ENCODE results near the gene ATP7B.

DNA sequence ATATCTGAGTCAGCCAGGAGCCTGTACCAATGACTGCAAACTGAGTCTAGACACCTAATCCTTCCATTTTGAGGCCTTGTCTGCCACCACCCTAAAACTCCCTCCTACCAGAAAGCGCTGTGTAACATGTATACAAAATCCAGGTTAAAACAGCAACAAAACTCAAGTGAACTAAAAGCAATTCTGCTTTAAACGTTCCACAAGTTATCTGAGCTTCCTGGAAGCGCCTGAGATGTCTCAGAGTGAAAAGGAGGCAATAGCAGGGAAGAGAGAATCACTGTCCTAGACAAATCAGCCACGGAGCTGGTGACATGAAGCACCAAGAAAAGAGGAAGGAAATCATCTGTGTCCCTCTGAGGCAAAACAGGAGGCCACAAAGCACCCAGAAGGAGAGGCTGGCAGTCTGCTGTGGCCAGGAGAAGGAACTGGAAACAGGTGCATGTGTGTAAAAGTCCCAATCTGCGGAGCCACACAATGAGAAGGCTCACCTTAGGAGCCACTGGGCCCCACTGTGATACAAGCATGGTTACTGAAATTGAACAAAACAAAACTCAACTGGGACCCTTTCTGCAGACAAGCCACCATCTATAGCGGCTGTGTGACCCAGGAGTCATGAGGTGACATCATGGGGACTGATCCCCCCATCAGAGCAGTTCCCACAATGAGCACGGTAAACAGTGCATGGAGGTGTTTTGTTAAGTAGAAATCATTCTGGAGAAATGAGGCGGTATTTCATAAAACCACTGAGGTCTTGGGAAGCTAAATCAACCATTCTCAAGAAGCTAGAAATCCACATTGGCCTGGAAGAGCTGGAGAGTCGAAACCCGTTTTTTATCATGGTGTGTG lies 10.0 kb downstream of the DHRS12 start:
- PRO-cap, result no peak

DNA sequence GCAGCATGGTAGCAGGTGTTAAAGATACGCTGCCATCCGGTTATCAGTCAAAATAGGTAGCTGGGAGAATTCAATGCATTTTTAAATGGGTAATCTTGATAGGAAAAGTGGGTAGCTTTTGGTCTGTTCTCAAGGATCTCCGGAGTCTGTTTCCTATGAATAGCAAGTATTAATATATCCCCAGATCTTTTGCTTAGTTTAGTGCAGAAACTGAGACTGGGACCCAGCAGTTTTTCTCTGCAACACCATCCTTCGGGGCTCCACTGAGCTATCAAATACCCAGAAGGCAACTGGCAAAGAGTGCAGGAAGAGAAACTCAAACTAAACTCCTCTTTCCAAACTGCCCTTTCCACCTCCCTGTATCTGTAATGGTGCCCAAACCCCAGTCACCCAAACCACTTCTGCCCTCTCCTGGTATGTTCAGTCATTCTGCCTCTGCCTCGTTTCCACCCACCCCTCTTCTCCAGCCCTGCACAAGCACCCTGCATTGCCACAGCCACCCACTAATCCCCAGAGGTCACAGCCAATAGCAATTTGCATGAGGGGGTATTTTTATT lies 12.7 kb downstream of the TMEM272 start:
- PRO-cap, result no peak

DNA sequence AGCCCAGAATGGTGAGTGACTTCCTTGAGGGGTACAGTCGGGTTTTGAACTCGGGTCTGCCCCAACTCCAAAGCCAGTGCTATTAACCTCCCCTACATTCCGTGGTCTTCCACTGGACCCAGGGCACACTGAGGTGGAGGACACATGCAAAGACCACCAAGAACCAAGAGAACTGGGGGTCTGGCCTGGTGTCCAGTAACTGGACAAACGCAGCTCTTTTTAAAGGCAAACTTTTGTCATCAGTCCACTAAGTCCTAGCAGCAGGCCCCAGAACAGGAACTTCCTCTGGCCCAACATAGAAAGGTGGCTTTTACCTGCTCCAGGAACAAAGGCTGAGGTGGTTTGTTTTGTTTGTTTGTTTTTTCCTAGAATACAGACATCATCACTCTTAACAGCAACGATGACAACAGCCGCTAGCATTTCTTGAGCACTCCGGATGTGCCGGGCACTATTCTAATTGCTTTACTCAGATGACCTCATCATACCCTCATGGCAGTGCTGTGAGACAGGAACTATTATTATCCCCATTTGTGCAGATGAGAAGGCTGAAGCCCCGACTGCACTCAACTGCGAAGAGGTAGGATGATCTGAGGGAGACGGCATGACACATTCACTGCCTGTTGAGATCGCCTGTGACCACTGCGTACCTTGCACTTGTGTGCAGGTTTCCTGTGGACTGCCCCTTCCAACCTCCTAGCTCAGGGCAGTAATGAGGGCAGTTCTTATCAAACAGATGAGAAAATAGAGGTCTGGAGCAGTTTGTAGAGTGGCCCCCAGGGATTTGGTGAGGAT lies 66.4 kb downstream of the CCDC70 start:
- PRO-cap, result no peak

GRCh38 chr13:51995873-51996555 lies 15.2 kb downstream of the ATP7B start:
- PRO-cap, result no peak

DNA sequence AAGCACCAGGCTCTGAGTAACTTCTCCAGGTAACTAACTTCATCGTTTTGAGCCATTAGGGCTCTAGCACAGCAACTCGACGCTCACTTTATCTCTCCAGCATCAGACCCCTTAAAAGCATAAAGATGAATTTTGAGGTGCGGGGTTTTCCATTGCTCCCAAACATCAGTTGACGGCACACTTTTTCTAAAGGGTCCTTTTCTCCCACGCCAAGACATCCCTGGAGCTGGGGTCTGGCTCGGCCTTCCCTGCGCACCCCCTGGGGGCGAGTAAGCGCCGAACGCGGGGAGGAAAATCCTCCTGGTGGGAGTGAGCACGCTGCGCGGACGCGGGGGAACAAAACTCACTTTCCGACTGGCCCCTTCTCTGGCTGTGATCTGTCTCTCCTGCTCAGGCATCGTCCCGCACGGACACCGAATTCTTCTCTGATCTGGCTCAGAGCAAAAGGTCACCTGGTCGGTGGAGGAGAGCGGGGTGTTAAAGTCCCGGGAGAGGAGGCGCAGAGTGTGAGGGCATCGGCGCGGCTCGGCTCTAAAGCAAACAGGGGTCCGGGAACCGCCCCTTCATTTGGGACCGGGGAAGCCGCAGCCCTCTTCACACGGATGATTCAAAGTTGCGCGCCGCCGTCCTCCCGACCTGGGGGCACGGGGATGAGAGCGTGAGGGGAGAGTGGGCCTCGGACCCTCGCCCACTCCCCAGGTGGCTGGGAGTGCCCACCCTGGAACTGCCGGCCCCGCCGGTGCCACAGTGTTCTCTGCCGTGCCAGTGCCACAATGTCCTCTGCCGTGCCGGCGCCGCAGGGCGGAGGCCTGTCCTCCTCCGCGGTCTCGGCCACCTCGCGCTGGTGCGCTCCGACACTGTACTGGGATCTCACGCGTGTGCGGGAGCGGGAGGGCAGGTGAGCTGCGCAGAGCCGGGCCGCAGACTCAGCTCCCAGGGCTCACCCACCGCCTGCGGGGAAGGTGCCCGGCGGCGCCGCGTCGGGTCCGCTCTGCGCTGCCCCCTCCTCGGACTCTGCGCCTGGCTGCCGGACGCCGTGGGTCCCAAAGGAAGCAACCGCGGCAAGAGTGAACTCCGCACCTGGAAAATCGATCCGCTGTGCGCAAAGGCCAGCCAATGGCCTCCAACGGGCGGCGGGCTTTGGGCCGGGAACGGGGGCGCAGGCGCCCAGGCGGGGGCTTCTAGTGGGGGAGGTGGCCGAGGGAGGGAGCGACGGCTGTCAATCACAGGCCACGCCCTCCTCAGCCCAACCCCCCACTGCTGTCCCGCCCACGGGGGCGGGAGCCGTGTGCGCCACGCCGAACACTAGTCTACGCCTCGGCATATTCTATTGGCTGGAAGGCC lies at the start of gene ATP7B:
TSS of gene ATP7B (minus strand) at position 511 of the 1,344 bp plus-strand sequence.
- PRO-cap, result unidirectional peak, minus-strand start at position 1,016 of the sequence; bidirectional peak, plus-strand start outside the sequence, minus-strand start at position 1,169 of the sequence

- PRO-cap, result no peak
These were observed 2.6 kb downstream of the VPS36 start for GRCh38 chr13:52447844-52448252.

GRCh38 chr13:52652170-52652513 lies 494 bp upstream of the SUGT1 start:
- PRO-cap, result bidirectional peak, plus-strand start at chr13:52652345, minus-strand start at chr13:52652281

- PRO-cap, result no peak
These were observed 36.9 kb upstream of the OLFM4 start for GRCh38 chr13:52991627-52992113.

DNA sequence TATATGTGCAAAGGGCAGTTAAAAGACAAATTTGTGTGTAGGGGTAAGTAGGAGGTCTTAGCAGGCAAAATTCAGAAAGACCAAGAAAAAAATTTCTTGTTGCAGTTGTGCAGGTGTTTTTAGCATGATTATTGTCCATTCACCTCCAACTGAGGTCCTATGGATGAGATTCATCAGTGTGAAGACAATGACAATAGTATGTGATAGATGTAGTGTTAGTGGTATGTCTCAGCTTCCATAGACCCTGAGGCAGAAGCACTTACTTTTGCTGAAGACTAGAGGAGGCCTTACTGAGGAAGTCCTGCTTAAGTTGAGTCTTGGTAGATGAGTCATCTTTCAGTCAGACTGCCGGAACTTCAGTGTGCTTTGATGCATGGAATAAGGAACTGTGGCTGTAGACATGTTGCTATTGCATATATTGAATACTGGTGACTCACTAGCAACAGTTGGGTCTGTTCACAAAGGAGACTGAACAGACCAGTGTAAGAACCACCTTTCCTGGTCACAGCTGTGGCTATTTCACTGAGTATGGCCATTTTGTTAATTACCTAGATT lies 1000.5 kb downstream of the OLFM4 start:
- PRO-cap, result no peak

- PRO-cap, result no peak
These were observed 714 bp downstream of the PCDH17 start for GRCh38 chr13:57632142-57632774.

GRCh38 chr13:57640528-57640903 lies 9.0 kb downstream of the PCDH17 start:
- PRO-cap, result no peak

DNA sequence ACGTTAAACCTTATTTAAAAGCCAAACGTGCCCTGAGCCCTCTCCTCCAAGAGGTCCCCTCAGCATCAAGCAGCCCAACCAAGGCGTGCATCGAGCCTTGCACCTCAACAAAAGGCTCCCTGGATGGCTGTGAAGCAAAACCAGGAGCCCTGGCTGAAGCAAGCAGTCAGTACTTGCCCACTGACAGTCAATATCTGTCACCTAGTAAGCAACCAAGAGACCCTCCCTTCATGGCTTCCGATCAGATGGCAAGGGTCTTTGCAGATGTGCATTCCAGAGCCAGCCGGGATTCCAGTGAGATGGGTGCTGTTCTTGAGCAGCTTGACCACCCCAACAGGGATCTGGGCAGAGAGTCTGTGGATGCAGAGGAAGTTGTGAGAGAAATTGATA lies 93.3 kb downstream of the PCDH17 start:
- PRO-cap, result no peak

- PRO-cap, result no peak
These were observed 765.7 kb downstream of the DIAPH3 start for GRCh38 chr13:59397836-59398619.

- PRO-cap, result no peak
These were observed 525.2 kb downstream of the DIAPH3 start for GRCh38 chr13:59638431-59638932.

GRCh38 chr13:60572316-60572729 lies 175.3 kb downstream of the TDRD3 start:
- PRO-cap, result no peak

GRCh38 chr13:64077170-64077593 lies 244.3 kb upstream of the ENSG00000285566 start:
- PRO-cap, result no peak

DNA sequence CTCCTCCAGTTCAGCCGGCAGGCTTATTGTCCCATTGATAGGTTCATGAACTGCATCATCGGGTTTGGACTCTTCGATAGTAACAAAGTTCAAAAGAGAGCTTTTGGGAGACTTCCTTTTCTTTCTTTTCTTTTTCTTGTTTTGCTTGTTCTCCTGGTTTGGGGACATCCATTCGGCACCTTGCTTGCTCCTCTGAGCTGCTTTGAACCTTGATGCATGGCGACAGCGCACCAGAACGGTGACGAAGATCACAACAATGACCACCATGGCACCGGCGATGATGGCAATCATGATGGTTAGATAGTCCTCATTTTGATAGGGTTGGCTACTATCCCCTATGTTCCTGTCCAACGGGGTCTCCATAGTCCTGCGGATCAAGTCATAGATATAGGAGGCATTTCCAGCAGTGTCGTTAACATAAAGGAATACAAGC lies 4.4 kb downstream of the PCDH9 start:
- PRO-cap, result no peak

DNA sequence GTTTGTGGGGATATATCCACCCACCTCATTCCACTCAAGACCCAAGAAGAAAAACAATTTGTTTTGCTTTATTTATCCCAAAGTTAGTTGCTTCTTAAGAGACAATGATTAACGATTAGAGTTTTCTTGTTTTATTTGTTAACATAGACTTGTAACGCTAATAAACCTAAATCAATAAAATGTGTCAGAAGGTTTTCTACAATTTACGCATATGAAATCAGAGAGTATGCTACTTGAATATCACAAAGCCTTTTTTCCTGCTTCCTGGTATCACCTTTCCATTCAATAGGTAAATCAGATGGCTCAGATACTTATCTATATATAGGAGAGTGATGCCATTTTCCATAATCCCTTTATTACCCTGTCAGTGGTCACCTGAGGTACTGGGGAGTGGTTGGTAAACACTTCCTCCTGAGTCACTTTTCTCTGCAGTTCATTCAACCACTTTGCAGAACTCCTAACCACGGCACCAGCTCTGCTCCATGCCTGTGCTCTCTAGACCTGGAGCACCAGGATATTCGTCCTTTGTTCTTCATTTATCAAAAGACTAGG lies 748.3 kb upstream of the KLHL1 start:
- PRO-cap, result no peak

- PRO-cap, result no peak
These were observed 391.4 kb downstream of the DACH1 start for GRCh38 chr13:71475617-71476055.

- PRO-cap, result no peak
These were observed 241.9 kb downstream of the DACH1 start for GRCh38 chr13:71625061-71625619.

Measured in aorta (tissue), 1 donor.